HT1080 (cell line): ENCODE data around the genes LPCAT4 and TMCO5A.

DNA sequence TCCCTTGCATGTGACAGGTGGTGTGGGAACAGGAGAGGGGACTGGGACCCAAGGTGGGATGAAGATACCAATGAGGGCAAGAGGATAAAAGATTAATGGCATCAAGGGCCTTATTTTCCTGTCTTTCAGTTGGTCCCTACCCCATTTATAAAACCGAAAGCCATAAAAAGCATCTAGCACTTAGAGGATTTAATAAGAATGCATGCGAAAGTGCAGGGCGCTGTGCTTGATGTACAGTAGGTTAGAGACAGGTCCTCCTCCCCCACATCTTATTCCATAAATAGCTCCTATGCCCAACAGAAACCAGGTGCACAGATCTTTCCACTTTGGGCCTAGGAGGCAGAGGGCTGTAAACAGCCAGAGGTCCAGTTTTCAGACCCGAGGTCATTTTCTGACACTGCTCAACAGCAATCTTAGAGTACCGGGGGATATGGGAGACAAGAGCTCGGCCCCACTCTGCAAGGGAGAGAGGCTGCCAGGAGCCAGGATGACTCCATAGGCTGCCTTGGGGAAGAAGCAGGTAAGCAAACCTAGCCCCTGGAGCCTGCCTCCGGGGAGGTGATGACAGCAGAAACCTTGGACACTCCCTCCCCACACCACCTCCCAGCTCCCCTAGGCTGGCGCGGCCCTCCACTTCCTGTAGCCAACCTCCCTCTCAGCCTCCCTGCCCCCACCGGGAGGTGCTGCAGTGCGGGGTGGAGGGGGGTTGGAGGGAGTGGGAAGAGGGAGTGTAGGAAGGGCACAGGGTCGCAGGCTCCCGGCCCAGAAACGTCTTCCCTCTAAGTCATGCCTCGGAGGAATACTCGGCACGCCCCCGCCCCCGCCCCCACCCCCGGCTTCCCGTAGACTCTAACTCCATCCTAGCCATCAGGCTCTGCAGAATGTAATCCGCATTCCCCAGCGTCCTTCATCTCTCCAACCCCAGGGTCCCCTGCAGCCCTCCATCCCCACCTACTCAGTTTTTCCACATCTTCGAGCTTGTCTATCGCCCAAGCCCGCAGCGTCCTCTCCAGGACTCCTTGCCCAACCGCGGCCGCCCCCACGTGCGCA, 869 bp downstream of the LPCAT4 start:
RAMPAGE:
- cytosol, long total RNA: no peak
- long total RNA: no peak
- nucleus, long total RNA: no peak

GRCh38 chr15:34366852-34368048, at the start of gene LPCAT4:
LPCAT4 (minus strand) TSS chr15:34367196.
RAMPAGE:
- cytosol, long total RNA: no peak
- long total RNA: no peak
- nucleus, long total RNA: no peak

GRCh38 chr15:34488879-34489569, 51.4 kb upstream of the GOLGA8A start:
RAMPAGE:
- cytosol, long total RNA: no peak
- long total RNA: no peak
- nucleus, long total RNA: no peak

DNA sequence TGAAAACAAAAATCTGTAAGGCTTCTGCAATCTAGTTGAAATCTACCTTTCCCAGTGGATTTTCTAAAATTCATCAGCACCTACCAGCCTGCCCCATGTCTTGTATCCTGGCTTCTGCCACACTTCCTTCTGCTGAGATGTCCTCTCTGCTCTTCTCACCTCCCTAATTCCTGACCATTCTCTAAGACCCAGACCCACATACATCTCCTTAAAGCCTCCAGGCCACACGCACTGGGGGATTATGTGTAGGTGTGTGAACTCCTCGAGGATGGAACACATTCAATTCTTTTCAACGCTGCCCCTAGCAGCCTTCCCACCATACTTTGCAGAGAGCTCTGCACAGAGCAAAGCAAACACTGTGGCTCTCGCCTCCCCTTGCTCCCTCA, 6.2 kb downstream of the ACTC1 start:
RAMPAGE:
- cytosol, long total RNA: no peak
- long total RNA: no peak
- nucleus, long total RNA: no peak

DNA sequence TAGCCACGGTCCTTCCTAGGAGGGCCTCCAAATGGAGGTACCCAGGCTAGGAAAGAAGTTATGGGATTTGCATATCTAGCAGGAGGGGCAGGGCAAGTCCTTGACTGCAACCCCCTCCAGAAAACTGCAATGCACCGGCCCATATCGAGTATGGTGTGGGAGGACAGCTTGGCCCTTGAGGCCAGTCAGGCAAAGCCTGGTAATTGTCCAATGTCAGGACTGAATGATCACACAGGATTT, 1.4 kb downstream of the ZNF770 start:
RAMPAGE:
- cytosol, long total RNA: no peak
- long total RNA: no peak
- nucleus, long total RNA: no peak

GRCh38 chr15:35068805-35069359, 16.2 kb downstream of the NANOGP8 start:
RAMPAGE:
- cytosol, long total RNA: no peak
- long total RNA: no peak
- nucleus, long total RNA: no peak

DNA sequence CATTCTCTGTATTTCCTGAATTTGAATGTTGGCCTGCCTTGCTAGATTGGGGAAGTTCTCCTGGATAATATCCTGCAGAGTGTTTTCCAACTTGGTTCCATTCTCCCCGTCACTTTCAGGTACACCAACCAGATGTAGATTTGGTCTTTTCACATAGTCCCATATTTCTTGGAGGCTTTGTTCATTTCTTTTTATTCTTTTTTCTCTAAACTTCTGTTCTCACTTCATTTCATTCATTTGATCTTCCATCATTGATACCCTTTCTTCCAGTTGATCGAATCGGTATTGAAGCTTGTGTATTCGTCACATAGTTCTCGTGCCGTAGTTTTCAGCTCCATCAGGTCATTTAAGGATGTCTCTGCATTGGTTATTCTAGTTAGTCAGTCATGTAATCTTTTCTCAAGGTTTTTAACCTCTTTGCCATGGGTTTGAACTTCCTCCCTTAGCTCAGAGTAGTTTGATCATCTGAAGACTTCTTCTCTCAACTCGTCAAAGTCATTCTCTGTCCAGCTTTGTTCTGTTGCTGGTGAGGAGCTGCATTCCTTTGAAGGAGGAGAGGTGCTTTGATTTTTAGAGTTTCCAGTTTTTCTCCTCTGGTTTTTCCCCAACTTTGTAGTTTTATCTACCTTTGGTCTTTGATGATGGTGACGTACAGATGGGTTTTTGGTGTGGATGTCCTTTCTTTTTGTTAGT, 190.0 kb downstream of the DPH6 start:
RAMPAGE:
- cytosol, long total RNA: no peak
- long total RNA: no peak
- nucleus, long total RNA: no peak

RAMPAGE:
- cytosol, long total RNA: no peak
- long total RNA: no peak
- nucleus, long total RNA: no peak
Observed at GRCh38 chr15:35673016-35673568, 127.1 kb upstream of the DPH6 start.

DNA sequence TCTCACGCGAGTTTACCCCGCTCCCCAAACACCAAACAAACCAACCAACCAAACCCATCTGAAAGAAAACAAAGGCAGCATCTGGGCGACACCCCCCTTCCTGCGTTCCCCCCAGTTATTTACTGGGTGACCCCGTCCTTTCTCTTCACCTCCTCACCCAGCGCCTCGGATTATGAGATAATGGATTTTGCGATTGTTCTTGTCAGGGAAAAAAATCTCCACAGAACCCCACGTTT, 212.7 kb downstream of the MEIS2 start:
RAMPAGE:
- cytosol, long total RNA: no peak
- long total RNA: no peak
- nucleus, long total RNA: no peak

GRCh38 chr15:36914444-36914942, 185.9 kb downstream of the MEIS2 start:
RAMPAGE:
- cytosol, long total RNA: no peak
- long total RNA: no peak
- nucleus, long total RNA: no peak

DNA sequence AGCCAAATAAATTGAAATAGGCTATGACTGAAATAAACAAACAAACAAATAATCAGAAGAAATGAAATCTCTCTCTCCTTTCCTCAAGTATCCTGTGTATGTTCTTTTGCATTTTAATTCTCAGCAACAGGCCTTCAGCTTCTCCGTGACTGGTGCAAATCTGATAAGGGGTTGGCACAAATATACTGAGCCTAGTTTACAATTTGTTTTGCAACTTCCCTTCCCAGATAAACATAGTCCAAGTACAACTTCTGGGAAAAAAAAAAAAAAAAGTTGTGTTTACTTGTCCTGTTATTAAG, 185.5 kb downstream of the MEIS2 start:
RAMPAGE:
- cytosol, long total RNA: no peak
- long total RNA: no peak
- nucleus, long total RNA: no peak

DNA sequence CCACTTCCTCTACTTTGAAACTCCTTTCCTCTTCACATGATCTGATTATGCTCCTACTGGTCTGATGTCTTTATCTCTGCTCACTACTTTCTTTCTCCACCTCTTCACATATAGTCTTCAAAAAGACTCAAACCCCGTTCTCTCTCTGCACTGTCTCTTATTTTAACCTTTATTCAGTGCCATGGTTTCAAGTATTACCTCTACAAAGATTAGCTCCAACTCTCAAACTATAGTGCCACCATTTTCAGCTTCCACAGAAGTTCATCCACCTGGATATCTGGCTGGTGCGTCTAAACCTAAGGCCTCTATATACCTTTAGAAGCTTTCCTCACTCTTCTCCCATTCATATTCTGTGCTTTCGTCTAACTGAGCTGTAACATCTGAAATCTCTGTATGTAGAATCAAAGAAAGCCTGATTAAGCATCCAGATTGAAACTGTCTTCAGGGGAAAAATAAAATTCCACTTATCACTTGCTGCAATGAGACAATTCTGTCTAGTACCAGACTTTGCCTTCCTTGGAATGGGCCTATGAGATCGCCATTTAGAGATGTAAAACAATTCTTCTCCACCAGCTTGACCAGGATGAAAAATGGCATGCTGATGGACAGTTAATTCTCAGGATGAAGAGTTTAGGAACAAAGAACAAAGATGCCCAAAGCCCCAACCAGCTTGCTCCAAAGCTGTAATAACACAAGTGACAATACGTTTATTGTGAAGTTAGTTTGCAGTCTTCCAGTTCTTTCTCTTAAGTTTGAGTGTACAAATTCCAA, 75.9 kb downstream of the MEIS2 start:
RAMPAGE:
- cytosol, long total RNA: no peak
- long total RNA: no peak
- nucleus, long total RNA: no peak

DNA sequence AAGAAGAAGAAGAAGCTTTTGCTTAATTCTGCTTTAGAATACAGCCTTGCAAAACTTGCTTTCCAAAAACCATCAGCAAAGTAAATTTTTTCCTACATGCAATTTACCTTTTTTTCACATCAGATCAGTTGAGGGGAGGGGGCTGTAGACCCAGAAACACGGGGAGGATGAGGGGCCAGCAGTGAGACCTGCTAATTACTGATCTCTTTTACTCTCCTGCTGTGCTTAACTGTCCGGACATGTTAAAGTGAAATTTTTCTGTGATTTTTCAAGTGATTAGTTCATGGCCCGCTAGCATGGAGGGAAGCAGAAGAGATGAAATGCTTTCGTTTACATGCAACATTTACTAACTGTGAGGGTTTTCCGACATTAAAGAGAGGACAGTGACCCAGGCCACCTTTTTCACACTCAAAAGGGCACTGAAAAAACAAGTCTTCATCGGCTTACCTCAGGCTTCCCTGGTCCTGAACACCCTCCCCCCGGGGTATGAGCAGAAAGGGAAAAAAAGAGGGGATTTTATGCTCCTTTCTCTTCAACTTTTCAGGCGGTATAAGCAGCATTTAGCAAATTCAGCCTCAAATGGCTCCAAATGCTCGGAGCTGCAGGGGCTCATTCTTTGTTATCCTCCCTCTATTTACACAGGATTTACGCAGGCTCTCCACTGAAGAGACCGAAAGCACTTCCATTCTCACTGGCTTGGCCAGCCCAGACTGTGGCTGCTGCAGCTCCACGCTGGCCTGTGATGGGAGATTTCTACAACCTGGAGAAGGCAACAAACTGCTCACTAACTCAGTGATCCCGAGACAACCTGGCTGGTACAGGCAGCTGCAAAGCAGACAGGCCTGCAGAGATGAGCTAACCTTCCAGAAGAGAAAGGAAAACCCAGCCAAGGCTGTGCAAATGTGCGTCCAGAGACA, 54.6 kb downstream of the MEIS2 start:
RAMPAGE:
- cytosol, long total RNA: no peak
- long total RNA: no peak
- nucleus, long total RNA: no peak

GRCh38 chr15:37084537-37085067, 15.7 kb downstream of the MEIS2 start:
RAMPAGE:
- cytosol, long total RNA: no peak
- long total RNA: no peak
- nucleus, long total RNA: no peak

RAMPAGE:
- cytosol, long total RNA: no peak
- long total RNA: no peak
- nucleus, long total RNA: no peak
Observed at GRCh38 chr15:37091825-37092463, 8.4 kb downstream of the MEIS2 start.

DNA sequence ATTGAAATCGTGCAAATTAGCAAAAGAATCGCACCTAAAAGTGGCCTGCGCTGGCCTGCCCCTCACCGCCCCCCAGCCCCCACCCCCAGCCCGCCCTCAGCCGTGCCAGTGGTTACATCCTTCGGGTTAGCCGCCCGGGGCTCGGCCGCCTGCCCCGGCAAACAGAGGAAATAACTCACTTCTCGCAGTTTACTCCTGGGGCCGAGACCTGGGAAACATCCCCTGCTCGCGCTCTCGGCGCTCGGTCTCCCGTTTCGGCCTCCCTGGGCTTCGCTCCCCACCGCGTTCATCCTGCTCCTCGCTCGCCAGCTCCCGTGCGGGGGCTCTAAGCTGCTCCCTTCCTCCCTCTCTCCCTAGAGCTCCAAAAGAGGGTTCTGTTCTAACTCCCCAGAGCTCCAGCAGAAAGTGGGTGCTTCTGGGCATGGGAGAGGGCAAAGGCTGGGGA, 5.2 kb downstream of the MEIS2 start:
RAMPAGE:
- cytosol, long total RNA: no peak
- long total RNA: no peak
- nucleus, long total RNA: no peak

RAMPAGE:
- cytosol, long total RNA: no peak
- long total RNA: no peak
- nucleus, long total RNA: no peak
Observed at GRCh38 chr15:37101624-37102789, 1.7 kb upstream of the MEIS2 start.

DNA sequence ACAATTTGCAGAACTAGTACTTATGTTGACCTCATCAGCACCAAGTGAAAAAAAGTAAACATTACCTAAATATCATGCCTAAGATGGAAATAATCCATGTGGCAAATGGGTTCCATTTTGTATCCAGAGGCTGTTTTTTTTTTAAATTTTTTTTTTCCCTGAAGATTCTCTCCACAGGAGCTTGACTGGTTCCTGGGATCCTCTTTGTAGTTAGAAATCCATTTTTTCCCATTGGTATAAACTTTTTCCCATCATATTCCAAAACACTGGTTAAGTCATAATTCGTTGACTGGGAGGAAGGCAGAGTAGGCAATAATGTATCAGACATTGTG, 127.1 kb upstream of the TMCO5A start:
RAMPAGE:
- cytosol, long total RNA: no peak
- long total RNA: no peak
- nucleus, long total RNA: no peak

RAMPAGE:
- cytosol, long total RNA: no peak
- long total RNA: no peak
- nucleus, long total RNA: no peak
Observed at GRCh38 chr15:37877728-37877983, 56.8 kb upstream of the TMCO5A start.

DNA sequence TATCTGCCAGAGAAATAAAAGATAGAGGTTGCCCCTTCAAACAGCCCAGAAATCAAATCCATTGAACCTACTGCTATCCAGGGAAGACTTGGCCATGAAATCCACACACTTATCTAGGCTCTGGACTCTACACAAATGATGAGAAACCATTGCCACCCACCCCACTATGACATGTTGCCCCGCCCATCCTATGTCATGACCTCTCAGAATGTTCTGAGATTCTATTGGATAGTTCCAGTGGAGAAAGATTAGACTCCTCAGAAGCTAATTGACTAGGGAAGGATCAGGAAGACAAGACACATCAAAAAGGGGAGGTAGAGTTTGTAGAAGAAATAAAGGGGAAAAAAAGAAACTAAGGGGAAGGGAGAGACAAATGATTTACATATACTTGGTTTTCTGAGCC, at the start of gene TMCO5A:
Gene TMCO5A, plus strand, starts transcription at position 260 of the 403 bp plus-strand sequence.
RAMPAGE:
- cytosol, long total RNA: no peak
- long total RNA: no peak
- nucleus, long total RNA: no peak